Placental epithelial cell (primary cell): ENCODE data around the gene PPARA.

DNA sequence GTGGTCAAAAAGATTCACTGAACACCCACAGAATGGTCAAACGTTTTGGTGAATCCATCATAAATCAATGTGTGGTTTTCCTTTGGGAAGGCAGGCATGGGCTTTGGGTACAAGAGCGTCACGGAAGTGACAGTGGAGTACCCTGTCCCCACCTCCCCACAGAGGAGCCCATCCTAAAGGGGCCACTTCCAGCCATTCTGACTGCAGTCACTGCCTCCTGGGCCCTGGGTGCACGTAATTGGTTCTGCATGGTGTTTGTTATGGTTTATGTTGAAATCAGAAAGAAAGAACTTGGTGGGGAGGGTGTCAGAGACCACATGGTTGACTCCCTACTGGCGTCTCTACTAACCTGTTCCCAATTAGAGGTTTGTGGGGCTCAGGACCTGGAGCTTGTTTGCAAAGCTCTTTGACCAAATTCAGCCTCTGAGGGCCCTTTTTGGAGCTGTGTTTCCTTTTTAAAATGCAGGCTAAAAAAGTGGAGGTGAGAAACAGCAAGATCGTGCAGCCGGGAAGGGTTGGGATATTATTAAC lies 40.8 kb downstream of the RIBC2 start:
- CAGE, long polyA plus RNA: no peak

DNA sequence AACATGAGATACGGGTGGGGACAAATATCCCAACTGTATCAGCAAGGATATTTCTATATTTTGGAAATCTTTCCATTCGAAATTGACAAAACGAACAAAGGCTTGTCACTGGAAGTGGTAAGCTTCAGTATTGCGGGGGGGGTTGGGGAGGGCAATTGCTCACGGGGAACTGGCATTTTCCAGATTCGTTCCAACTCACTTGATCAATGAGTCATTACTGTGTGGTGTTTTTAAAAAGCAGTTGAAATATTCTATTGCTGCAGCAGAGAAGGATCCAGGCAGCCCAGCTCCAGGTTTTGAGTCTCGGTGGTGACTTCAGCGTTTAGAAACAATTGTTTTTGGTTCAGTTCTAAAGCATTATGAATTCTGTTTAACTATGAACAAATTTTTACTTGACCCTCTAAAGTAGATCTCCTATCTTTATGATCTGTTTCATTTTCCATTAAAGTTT lies 33.8 kb upstream of the FBLN1 start:
- CAGE, long polyA plus RNA: no peak

DNA sequence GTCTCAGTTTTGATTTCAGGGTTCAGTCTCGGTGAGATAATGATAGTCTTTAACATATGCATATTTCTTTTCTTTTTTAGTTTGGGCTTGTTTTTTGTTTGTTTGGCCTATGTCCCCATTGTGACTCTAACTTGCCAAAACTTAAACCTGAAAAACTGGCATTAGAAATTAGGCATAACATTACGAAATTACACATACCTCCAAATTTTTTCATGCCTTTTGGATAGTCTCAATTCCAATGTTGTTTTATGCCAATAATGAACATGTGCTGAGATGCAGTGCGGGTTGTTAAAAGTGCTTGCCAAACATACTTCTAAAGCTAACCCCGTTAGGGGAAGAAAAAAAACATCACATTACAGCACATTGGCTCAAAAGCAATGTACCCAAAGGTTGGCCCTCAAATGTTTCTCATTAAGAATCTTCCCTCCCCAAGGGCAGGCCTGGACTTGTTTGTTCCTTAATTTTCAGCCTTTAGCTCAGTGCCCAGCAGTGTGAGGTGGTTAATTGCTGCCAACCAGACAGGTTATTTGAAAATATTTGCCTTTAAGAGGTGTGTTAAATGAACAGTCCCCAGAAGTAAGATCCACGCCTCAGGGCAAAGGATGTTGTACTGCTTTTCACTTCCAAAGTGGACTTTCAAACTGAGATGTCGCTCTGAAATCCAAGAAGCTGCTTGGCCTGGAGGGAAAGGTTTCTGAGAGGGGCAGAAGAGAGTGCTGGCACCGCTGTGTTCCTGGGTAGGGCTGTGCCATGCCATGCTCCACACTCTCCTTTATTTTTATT lies 33.0 kb upstream of the FBLN1 start:
- CAGE, long polyA plus RNA: no peak

DNA sequence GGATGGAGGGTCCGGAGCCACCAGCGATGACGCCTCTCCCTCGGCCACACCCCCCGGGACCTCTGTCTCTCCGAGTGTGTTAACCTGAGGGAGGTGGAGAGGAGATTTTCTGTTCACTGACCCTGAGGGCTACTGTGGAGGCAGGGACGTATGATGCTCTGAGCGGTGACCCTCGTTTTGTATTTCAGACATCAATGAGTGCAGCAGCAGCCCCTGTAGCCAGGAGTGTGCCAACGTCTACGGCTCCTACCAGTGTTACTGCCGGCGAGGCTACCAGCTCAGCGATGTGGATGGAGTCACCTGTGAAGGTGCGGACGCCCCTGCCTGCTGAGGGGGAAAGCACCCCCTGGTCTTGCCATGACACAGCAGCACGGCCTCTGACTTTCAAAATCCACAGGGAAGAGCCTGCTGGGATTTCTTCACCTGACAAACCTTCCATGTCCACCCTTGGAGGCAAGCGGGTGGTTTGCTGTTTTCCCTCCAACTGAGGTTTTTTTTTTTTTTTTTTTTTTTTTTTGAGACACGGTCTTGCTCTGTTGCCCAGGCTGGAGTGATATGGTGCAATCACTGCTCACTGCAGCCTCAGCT lies 44.3 kb downstream of the FBLN1 start:
- CAGE, long polyA plus RNA: no peak

DNA sequence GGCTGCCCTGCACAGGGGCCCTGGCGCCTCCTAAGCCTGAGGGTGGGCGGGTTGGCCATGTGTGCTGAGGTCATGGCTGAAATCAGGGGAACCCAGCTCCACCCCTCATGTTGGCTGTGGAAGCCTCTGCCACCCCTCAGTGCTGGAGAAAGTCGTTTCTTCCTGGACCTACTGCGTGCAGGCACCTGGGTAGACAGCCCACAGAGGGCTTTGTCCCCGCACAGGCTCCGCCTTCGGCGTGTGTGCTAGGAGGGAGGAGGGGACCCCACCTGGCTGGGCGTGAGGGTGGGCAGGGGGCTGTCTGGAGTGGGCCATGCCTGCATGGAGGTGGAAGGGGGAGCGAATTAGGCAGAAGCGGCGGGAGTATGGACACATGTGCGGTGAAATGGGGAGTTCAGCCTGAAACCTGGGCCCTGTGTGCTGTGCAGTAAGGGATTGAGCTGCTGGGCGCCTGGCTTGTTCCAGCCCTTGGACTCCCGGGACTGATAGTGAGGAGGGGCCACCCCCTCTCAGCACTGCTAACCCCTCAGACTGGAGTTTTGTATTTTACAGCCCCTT lies 49.3 kb downstream of the FBLN1 start:
- CAGE, long polyA plus RNA: no peak

DNA sequence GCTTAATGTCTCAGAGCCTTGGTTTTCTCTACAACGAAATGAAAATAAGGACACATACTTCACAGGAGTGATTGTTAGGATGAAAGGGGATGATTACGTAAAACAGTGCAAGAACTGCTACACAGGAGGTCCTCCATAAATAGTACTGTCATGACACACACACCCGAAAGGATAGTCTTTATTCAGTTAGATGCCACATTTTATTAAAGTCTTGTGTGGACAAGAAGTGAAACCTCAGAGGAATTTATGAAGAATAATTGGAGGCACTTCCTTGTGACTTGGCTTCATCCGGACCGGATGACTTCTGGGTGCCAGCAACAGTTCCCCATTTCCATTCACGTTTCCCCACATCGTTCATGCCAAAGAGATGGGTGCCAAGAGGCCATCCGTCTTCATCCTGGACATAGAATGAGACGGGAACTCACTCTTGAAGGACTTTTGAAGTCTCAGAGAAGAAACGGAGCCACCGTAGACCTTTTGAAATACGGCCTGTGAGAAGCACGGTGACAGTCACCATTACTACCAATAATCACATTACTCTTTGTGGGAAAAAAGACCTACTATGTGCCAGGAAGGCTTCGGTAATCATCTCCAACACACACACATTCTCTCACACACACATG lies 67.3 kb upstream of the ATXN10 start:
- CAGE, long polyA plus RNA: no peak

- CAGE, long polyA plus RNA: no peak
Observed at GRCh38 chr22:45672999-45674277, 1.8 kb downstream of the ATXN10 start.

GRCh38 chr22:45707509-45708238 lies 36.0 kb downstream of the ATXN10 start:
- CAGE, long polyA plus RNA: no peak

GRCh38 chr22:46018749-46019161 lies 41.8 kb upstream of the WNT7B start:
- CAGE, long polyA plus RNA: no peak

DNA sequence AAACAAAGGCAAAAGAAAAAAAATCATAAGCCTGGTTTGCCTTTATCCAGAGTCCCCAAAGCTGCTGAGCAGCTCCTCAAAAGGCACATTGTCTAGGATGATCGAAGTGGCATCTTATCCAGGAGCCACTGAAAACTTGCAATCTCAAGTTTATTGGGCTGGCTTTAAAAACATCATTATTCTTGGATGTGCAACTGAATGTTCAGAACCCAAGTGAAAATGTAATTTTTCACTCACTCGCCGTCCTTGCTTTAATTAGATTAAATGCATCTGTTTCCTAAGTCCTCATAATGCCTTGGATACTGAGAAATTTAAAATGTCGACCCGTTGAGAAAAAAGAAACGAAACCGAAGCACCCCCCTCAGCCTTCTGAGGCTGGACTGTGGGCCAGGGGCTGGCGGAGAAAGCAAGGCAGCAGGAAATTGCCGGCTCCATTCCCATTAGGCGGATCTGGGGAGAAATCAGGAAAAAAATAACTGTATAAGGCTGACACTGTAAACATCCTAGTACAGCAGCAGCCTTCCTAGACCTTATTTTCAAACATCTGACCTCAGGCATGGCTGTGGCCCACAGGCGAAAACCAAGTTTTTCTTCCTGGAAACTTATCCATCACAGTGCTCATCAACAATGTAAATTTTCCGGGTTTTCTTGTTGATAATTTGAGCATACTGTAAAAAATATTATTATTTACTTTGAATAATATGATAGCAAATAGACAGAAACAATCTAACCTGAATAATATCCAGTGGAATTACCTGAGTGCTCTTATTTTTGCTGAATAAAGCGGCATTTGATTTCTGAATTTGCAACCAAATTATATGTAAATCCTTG lies 82.7 kb upstream of the PPARA start:
- CAGE, long polyA plus RNA: no peak

GRCh38 chr22:46068572-46069507 lies 81.5 kb upstream of the PPARA start:
- CAGE, long polyA plus RNA: no peak

GRCh38 chr22:46087770-46088394 lies 62.4 kb upstream of the PPARA start:
- CAGE, long polyA plus RNA: no peak

- CAGE, long polyA plus RNA: no peak
Observed at GRCh38 chr22:46088395-46089533, 61.6 kb upstream of the PPARA start.

GRCh38 chr22:46105252-46105851 lies 45.0 kb upstream of the PPARA start:
- CAGE, long polyA plus RNA: no peak

- CAGE, long polyA plus RNA: no peak
Observed at GRCh38 chr22:46112672-46113347, 37.5 kb upstream of the PPARA start.

DNA sequence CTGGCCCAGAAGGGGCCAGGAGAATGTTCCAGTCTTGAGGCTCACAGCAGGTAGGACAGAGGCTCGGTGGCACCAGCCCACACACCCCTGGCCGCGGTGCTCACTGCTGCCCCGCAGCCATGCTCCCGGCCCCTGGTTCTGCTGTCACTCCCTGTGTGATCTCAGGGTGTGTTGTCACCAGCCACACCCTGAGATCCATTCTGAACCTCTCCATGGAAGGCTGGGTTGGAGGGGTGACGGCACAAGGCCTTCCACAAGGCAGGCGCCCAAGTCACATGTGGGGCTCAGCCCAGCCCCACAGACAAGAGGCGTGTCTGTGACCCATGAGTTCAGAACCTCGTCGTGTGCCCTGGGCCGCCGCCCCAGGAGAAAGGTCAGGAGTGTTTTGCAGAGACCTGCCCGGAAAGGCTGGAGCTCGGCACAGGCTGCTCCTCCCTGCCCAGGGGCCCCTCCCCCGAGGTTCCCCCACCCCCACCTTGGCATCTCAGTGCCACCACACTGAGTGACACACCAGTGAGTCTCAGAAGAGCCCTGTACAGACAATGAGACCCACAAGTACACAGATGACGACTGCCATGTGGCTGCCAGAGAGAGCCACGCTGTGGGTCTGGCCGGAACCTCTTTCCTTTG lies 23.9 kb upstream of the PPARA start:
- CAGE, long polyA plus RNA: no peak

DNA sequence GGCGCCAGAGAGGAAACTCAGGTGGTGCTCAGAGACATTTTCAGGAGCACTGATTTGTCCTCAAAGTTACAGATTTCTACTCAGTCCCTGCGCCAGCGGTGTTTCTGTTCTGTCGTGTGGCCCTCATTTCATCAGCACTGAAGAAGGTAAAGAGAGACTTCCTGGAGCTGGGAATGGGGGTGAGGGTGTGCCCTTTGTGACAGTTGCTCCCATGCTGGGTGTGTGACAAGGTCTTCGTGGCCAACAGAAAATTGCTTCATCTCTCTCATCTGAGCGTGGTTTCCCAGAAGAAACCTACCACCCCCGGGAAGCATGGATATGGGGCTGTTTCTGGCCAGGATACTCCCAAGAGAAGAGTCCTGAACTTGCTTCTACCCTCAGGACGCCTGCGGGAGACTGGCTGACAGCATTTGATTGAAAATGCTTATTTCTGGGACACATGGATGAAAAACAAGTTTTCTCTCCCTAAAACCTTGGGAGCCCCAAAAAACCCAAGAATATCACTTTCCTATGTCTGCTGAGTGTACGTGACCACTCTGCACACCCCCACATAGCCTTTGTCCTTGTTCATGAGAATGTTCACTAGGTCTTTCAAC lies 1.9 kb upstream of the PPARA start:
- CAGE, long polyA plus RNA: no peak

GRCh38 chr22:46150199-46151208 lies at the start of gene PPARA:
Gene PPARA (plus strand): TSS chr22:46150526.
- CAGE, long polyA plus RNA: no peak

DNA sequence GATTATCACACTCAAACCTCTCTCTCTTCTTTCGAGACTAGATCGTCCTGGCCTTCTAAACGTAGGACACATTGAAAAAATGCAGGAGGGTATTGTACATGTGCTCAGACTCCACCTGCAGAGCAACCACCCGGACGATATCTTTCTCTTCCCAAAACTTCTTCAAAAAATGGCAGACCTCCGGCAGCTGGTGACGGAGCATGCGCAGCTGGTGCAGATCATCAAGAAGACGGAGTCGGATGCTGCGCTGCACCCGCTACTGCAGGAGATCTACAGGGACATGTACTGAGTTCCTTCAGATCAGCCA lies 15.0 kb downstream of the CDPF1 start:
- CAGE, long polyA plus RNA: no peak

DNA sequence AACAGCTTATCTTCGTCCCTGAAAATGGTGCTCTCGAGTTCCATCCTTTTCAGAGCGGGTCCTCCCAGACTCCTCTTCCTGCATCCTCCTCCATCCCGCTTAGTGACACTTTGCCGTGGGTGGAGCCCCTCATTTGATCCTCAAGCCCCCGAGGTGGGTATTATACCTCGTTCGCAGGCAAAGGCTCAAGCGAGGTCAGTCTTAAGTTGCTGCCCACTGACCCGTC lies 800 bp upstream of the GTSE1 start:
- CAGE, long polyA plus RNA: no peak